H7 (cell line): Measurements from ENCODE around the genes COMMD2, SELENOT, ERICH6 and MINDY4B.

GRCh38 chr3:149547816-149548868, 73.6 kb downstream of the TM4SF4 start:
- RAMPAGE, long total RNA = no peak

- RAMPAGE, long total RNA = no peak
Observed at GRCh38 chr3:149575571-149576807, 81.8 kb downstream of the WWTR1 start.

- RAMPAGE, long total RNA = no peak
Observed at GRCh38 chr3:149626160-149626874, 31.5 kb downstream of the WWTR1 start.

DNA sequence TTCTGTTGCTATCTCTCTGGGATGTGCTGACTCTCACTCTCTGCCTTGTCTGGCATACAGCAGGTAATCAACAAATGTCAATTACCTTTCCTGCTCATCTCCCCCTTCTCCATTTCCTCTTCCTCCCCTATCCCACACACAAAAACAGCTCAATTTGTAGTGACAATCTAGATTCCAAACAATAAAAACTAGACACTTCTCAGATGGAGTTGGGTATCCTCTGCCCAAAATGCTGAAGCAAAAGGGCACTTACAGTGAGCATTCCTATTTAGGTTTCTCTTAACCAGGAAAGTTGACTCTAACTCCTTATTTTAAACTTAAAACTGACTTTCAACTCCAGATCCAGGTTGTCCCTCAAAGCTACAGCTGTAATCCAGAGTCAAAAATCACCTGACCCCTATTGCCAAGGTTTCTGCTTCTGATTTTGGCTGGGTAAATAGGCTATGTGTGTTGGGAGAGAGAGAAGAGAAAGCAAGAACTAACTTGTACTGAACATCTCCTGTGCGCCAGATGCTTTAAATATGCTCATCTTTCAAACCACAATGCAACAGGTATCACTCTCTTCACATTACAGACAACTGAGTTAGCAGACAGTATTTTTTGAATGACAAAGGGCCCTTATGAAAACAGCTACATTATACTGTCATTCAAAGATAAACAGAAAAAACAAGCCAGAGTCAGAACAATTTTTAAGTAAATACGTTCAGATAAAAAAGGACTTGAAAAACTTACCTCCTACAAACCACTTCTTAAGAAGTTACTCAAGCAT, 7.1 kb downstream of the WWTR1 start:
- RAMPAGE, long total RNA = no peak

DNA sequence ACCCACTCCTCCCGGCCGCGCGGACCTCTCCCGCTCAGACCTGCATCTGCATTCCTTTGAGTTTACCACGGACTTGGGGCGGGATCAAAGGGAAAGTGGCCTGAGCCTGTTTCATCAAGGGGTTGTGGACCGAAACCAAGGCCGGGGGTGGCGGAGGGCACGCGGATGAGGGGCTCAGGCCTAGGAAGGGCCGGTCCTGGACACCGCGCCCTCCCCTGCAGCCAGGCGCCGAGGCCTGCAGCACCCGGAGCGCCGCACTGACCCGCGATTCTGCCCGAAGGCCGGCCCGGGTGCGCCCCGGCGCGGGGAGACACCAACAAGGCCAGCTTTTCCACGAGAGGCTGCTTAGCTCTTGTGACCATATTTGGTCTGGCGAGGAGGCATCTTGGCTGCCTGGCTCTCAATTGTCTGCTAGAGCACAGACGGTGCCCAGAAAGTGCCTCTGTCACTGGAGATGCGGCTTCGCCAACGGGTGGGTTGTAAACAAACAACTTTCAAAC, 462 bp upstream of the WWTR1 start:
- RAMPAGE, long total RNA = no peak

DNA sequence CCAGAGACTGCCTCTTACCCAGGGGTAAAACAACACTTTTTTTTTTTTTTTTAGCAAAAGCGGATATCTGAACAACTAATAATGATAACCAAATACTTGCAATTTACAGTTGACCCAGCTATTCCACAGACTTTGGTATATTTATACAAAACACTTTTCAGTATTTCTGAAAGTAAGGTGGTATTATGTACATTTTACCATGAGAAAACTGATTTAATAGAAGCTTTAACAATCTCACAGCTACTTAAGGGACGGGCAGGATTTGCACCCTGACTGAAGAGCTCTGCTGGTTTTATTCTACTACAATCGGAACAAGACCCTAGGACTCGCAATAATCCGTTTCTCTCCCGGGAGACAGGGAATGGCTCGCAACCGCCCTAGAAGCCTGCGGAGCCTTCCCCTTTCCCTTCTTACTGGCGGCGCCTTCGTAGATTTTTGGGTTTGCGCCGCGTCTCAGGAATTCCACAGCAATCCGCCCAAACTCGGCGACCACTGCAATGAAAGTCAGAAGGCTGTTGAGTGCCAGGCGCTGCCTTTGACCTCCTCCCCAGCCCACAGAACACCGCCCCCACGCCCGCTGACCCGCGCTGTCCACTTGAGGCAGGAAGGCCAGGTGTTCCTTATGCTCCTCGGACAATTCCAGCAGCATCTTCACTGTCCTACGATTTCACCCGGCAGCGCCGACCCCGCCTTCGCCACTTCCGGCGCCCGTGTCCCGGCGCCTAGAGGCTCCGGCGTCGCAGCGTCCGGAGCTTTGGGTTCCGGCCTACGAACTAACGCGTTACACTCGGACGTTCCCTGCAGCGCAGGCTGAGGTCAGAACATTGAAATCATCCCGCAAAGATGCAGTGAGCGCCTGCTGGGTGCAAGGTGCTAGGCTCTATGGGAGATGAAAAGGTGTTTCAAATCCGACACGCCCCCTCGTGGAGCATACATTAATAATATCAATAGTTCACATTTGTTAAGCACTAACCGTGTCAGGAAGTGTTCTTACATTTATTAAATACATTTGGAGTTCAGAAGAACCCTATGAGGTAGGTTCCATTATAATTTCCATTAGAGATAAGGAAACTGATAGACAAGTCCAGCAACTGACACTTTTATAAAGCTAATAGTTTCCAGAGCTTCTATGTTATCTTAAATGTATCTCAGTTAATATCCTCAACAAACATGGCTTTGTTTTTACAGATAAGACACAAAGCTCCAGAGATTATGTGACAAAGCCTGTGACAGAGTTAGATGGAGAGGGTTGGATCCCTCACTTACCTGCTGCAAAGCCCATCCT, at the start of gene COMMD2:
Gene COMMD2, minus strand, starts transcription at position 694 of the 1,285 bp plus-strand sequence.
- RAMPAGE, long total RNA = start-site peak on the minus strand centred at position 679 of the sequence, 49 bp wide, 1,601 reads

- RAMPAGE, long total RNA = no peak
Observed at GRCh38 chr3:149813319-149814293, 591 bp downstream of the RNF13 start.

DNA sequence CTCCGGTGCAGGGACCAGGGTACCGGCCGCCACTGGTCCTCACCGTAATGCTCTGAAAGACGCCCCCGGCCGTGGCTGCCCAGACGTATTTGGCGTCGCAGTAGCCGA, 159 bp downstream of the PFN2 start:
- RAMPAGE, long total RNA = no peak

DNA sequence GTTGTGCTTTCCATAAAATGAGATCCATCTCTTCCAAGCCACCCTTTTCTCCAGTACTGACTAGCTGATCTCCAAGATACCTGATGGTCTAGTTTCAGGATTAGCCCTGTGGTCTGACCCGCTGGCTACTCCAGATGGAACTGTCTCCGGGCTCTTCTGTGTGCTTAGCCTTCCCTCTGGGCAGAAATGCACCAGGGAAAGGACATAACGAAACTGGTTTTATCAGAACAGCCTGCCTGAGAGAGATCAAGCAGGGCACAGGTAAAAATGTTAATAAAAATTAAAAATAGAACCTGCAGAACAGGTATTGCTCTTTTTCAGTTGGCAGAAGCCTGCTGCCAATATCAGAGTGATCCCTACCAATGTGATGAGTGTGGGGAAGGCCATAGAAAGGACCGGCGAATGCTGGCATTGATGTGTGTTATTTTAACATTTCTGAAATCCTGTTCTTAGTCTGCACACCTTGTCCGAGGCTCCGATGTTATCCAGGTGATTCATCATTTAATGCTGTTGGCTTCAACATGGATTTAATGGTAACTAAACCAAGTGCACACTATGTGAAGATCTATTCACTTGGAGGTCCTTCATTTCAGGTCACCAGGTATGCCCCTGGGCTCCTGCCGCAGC, 169.6 kb upstream of the TSC22D2 start:
- RAMPAGE, long total RNA = no peak

DNA sequence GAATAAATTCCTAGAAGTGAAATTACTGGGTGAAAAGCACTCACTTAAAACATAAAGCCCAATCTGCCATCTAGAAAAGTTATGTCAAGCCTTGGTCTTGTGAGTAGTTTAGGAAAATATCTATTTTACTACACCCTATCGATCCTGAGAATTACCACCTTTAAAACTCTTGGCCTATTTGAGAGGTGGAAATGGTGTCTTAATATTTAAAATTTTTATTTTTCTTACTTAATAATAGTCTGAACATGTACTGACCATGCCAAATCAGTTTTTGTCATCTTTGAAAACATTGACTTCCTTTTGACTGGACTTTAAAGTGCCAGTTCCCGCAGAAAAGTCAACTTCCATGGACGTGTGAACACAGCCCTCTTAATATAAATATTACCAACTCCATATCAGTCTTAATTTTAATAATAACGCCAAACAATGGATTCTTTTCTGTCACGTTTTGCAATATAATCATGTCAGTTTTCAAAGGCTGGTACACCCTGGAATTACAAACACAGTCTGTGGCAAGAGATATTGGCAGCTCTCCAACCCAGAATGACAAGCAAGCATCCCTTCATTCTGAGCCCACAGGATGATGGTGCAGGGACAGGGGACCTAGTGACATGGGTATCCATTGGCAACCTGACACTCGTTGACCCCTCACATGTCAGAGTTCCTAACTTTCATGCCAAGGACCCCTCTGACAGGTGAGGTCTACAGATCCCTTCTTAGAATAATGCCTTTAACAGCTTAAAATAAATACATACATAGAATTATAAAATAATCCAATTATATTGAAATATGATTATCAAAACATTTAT, 154.6 kb upstream of the TSC22D2 start:
- RAMPAGE, long total RNA = no peak

DNA sequence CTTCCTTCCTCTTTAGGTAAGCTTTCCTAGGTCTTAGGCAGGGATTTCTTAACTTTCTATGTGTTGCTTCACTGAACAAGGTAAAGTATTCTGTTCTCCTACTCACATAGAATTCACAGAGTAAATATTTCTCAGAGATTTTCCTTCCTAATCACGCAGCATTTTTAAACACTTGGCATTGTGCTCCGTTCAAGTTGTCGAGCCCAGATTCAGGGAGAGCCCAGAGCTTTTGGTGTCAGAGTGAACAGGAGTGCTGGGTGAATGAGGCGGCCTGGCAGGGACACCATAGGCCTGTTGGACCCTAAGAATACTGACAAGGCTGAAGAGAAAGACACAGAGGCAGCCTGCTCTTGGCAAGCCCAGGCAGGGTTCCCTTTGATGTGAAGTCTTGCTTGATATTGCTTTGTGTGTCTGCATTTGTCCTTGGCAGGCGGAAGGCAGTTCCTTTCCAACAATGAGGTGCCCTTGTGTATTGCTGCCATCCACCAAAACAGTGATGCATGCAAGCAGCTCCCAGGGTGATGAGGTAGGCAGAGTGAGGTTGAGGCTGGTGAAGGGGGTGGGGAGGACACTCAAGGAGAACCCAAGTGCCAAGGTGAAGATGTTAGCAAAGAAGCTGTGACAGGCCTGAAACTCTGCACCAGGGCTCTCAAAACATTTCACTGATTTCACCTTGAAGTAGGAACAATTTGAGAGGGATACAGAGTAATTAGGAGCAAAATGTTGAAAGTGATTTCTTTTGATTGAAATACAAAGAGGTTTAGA, 152.7 kb upstream of the TSC22D2 start:
- RAMPAGE, long total RNA = no peak

DNA sequence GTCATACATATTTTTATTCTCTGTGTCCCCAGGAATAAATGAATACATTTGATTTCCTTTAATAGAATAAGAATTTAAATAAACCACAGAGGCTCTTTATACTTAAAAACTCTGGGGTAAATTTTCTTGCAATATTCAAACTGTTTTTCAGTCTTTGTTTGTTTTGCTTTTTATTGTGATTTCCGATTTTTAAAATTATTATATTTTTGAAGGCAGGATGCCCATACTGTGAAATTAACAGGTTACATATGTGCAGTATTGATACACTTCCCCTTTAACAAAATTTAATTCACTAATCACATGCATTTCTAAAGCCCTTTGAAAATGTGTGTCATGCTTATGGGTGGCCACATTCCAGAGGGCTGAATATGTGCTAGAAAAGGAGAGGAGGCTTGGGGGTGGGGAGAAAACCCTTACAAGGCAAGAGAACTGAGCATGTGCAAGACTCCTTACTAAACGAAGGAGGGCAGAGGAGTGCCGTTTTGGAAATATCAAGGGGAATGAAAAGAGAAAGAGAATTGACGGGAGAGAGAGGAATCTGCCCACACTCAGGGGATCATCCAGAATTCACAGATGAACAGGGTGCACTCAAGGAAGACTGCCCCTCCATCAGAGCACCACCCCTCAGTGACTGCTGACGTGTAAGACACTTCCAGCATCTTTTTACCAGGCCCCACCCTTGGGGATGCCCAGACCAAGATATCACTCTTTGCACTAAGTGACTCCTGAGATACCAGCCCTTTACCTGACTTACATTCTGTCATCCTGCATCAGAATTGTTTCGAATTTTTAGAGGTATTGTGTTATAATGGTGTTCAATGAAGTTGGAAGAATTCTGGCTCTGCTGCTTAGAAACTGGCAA, 38.0 kb upstream of the TSC22D2 start:
- RAMPAGE, long total RNA = no peak

GRCh38 chr3:150469455-150470186, 61.5 kb downstream of the TSC22D2 start:
- RAMPAGE, long total RNA = no peak

GRCh38 chr3:150547363-150547633, 711 bp downstream of the EIF2A start:
- RAMPAGE, long total RNA = no peak

GRCh38 chr3:150602930-150603729, at the start of gene SELENOT:
Gene SELENOT (plus strand): TSS chr3:150603321.
- RAMPAGE, long total RNA = start-site peak on the minus strand at chr3:150603180-150603218, 12 reads; start-site peak on the plus strand at chr3:150603282-150603328, 632 reads

GRCh38 chr3:150632747-150633445, 29.8 kb downstream of the SELENOT start:
- RAMPAGE, long total RNA = no peak

DNA sequence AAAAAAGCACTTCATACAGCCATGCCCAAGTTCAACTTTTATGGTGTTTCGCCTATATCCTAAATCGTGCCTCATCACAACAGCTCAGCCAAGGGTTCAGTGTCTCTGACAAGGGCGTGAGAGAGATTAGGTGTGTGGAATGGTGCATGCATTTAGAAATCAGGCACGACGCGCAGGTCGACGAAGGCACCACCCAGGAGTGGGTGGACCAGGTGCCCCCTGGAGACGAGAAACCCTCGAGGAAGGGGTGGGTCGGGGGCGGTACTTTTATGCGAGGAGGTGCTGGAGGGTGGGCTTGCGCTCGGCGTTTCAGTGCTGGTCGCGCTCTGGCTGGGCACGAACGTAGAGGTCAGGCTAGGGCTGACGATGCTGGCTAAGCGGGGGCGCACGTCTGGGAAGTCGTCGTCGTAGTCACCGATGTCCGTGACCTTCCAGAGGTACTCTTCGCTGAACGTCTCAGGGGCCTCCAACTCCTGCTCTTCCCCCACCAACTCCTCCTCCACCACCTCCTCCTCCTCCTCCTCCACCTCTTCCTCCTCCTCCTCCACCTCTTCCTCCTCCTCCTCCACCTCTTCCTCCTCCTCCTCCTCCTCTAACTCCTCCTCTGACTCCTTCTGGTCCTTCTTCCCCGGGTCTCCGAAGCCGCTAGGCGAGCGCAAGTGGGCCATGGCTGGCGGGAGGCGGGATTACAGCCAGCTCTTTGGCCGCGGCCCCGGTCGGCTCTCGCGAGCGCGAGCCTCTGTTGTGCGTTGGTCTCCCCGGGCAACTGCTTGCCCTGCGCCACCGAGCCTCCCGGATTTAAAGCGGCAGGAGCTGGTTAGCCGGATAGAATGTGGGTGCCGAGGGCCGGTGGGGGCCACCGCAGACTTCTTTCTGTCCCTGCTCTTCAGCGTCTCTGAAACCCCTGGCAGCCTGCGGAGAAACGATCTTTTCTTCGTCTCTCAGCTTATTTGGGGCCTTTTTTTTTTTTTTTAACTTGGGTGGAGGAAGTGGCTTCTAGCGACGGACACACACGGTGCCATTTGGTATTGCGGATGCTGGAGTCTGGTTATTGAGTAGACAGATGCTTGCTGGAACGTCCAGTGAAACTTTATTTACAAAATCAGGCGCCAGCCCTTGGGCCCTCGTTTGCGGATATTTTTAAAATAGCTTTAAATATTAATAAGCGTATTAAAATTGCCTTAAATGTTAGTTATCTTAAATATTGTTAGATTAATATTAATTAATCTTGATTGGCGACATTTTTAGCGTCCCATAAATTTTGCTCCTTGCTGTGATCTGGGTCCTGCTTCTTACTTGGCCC, at the start of gene ERICH6:
Gene ERICH6, minus strand, starts transcription at position 690 of the 1,303 bp plus-strand sequence.
- RAMPAGE, long total RNA = start-site peak on the plus strand centred at position 277 of the sequence, 32 bp wide, 12 reads

DNA sequence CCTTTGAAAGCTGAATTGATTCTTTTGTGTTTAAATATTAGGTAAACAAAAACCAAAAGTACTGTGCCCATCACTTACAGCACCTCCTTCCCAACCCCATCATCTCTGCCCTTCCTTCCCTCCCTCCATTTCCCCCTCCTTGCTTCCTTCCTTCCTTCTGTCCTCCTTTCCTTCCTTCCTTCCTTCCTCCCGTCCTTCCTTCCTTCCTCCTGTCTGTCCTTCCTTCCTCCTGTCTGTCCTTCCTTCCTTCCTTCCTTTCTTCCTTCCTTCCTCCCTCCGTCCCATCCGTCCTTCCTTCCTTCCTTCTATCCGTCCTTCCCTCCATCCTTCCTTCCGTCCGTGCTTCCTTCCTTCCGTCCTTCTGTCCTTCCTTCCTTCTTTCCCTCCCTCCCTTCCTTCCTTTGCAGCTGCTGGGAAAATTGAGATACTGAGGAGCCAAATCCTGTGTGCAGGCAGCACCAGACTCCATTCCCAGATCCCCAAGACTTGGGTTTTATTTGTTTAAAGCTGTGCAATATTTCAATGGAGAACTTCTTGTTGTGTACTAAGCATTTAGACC, 67.8 kb upstream of the SIAH2 start:
- RAMPAGE, long total RNA = no peak

DNA sequence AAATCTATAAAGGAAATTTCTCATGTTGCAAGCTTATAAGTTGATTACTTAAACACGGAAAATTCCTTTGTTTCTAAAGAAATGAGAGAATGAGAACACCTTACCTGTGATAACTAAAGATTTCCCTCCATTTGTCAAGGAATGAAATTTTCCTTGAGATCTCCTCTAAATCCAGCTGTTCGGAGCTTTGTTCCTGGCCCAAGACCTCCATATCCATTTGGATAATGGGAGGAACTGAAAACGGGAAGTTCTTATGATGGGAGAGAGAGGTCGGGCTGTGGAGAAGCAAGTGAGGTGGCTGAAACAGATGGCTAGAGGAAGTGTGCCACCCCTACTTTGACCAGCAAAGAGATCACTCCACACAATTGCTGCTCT, at the start of gene MINDY4B:
Gene MINDY4B, minus strand, starts transcription at position 217 of the 375 bp plus-strand sequence.
- RAMPAGE, long total RNA = no peak

DNA sequence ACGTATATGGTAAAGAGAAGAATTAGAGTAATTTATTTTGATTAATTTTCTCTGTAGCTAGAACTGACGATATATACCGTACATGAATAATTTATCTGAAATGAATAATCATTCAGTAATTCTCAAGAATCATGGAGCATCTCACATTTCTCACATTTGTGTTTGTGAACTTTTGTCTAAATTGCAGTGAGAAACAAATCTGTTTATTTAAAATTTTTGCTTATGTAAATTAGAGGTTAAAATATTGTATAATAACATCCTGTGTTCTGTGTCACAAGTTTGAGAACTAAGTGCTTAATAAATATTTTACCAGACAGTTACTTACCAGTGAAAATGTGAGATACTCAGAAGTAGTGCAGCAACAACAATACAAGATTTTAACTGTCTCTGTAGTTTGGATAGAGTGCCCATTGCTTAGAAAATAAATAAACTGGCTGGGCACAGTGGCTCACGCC, 1.0 kb downstream of the GPR171 start:
- RAMPAGE, long total RNA = no peak